Left cardiac atrium (tissue), 1 donor: ENCODE measurements around a stretch of chr2.

GRCh38 chr2:127504515-127505650 lies 21.4 kb downstream of the IWS1 start:
- PRO-cap: no peak

- PRO-cap: no peak
Measured at GRCh38 chr2:127514212-127514994, 11.9 kb downstream of the IWS1 start.

DNA sequence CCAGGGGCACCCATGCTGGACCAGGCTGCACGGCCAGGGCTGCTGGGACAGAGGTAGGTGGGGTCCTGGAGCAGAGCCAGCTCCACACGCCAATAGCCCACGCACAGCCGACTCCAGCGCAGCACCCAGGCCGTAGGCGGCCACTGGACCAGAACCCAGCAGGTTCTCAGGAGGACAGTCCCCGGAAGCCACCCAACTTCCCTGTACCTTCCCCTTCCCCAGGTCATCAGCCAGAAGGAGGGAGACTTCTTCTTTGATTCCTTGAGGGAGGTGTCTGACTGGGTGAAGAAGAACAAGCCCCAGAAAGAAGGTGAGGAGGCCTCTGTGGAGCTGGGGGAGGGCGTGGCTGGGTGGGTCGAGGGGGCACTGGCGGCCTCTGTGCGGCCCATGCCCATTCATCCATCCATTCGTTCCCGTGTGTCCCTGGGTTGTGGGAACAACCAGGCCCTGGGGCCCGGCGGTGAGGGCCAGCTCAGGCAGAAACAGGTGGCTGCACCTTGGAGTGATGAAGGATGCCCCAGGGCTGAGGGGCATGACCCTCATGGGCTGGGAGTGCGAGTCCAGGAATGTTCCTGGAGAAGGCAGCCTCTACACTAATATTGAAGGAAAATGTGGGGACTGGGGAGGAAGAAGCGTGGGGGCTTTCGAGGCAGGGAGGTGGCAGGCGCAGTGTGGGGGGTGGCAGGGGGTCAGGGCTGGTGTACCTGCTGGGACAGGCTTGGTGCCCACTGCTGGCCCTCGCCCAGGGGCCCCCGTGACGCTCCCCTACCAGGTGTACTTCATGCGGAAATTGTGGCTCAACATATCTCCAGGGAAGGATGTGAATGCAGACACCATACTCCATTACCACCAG lies 11.4 kb upstream of the GPR17 start:
- PRO-cap: unidirectional peak, minus-strand start at position 694 of the sequence

DNA sequence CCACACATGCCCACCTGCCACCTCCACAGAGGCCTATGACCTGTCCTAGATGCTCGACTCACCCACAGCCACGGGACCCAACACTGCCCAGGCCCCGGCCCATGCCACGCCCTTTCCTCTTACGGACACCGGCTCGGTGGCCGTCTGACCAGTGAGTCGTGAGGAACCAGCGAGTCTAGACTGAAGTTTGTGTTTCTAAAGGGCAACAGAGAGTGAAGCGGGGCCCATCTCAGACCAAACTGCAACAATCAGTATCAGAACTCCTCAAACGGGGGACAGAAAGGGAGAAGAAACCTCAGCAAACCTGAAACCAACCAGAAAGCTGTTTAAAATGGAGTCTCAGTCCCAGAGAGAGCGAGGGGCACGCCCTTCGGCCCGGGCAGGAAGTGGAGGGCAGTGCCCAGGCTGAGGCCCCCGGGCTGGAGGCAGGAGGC lies 706 bp downstream of the GPR17 start:
- PRO-cap: no peak

DNA sequence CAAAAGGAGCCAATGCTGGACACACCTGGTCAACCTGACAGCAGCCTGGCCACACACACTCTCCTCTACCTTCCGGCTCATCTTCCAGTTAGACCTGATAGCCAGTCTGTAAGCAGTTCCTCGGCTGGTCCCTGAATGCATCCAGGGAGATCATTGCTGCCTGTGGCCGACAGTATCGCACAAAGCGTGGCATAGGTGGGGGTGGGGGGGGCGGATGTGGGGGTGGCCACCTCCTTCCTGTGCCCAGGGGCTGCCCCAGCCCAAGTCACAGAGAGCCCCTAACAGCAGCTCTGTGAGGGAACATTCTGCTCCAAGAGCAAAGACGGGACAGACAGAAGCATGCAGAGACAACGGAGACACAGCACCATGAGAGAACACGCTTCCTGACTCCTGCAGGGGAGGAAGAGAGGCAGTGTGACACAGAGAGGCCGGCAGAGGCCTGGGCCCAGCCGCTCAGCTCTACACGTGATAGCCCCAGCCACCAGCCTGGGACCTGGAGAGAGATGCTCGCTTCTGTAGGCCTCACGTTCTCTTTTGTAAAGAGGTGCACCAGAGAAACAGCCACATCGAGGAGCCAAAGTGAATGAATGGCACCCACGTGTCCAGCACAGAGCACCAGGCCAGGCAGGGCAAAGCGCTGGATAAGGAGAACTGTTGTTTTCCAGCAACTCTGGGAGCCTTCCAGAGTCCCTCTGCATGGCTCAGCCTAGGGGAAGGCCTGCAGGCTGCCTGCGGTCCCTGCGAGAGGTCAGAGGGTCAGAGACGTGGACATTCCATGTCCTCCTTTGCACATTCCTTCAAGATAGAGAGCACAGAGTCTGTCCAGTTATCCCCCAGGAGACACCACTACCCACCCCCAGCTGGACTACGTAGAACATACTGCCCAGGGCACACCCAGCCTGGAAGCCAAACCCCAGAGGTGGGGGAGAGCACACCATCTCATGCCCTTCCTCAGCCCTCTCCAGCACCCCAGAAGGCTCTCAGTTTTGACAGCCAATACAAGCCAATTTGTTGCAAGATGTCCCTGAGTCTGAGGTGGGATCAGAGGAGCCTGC lies 14.3 kb downstream of the LIMS2 start:
- PRO-cap: no peak

- PRO-cap: no peak
Measured at GRCh38 chr2:127671660-127672313, 3.5 kb downstream of the LIMS2 start.

DNA sequence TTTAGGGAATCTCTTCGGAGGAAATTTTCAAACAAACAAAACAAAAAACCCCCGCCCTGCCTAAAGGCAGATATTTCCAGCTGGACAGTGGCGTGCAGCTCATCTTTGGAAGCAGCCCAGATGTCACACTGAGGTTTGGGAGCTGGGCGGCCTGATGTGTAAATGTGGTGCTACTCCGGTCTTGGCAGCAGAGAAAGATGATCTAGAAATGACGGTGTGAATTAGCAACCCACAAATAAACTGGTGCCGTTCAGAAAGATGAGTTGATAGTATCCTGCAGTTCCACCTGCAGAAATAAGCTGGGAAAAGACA lies 675 bp upstream of the LIMS2 start:
- PRO-cap: no peak

DNA sequence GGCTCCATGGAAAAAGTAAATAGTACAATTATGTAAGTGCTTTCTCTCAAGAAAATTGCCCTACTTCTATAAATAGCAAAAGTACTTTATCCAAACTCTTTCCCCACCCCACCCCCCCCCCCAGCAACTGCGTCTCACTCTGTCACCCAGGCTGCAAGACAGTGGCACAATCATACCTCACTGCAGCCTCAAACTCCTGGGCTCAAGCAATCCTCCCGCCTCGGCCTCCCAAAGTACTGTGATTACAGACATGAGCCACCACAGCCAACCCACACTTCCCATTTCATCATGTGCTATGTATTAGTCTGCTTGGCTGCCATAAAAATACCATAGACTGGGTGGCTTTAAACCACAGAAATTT lies 19.9 kb downstream of the WDR33 start:
- PRO-cap: no peak

DNA sequence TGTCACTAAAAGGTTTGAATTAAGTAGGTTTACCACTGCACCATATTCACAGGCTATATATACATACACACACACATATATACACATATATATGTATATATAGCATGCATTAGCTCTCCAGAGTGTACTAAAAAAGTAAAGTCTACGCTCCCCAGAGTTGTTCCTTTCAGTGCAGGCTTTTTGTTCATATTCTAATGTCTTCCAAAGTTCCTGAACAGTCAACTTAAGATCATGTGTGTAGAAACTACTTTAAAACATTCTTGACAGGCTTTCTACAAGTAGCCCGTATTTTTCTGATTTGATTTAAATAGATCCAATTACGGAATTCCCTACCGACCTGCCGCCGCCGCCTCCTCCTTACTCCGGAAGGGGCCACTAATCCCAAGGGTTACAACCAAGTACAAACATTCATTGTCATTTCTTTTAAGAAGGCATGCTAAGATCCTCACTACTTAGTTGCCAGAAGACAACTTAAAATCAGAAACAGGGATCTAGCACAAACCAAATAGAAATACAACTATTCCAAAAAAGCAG lies 915 bp downstream of the WDR33 start:
- PRO-cap: no peak

- PRO-cap: no peak
Measured at GRCh38 chr2:128282473-128282968, 36.1 kb downstream of the HS6ST1 start.

- PRO-cap: no peak
Measured at GRCh38 chr2:128361925-128362544, 43.4 kb upstream of the HS6ST1 start.

DNA sequence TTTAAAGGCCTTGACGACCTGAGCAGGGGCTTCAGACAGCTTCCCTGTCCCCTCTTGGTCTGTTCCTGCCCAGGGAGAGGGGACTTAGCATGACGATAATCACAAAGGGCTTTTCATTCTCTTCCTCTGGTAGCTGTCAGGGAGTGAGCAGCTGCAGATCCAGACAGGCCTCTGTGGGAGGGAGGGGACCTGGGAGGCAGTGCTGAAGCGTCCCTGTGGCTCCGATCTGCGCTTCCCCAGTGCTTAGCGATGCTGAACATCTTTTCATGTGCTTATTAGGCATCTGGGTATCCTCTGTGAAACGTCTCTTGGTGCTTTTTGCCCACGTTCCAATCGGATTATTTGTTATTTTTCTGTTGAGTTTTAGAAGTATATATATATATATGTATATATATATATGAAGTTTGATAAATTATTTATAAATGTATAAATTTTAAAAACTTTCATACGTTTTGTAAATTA lies 78.0 kb upstream of the HS6ST1 start:
- PRO-cap: no peak

- PRO-cap: no peak
Measured at GRCh38 chr2:128438023-128438322, 119.3 kb upstream of the HS6ST1 start.

GRCh38 chr2:128446362-128446791 lies 127.7 kb upstream of the HS6ST1 start:
- PRO-cap: no peak

- PRO-cap: no peak
Measured at GRCh38 chr2:128449738-128450414, 131.2 kb upstream of the HS6ST1 start.

- PRO-cap: no peak
Measured at GRCh38 chr2:128638782-128639254, 320.1 kb upstream of the HS6ST1 start.

DNA sequence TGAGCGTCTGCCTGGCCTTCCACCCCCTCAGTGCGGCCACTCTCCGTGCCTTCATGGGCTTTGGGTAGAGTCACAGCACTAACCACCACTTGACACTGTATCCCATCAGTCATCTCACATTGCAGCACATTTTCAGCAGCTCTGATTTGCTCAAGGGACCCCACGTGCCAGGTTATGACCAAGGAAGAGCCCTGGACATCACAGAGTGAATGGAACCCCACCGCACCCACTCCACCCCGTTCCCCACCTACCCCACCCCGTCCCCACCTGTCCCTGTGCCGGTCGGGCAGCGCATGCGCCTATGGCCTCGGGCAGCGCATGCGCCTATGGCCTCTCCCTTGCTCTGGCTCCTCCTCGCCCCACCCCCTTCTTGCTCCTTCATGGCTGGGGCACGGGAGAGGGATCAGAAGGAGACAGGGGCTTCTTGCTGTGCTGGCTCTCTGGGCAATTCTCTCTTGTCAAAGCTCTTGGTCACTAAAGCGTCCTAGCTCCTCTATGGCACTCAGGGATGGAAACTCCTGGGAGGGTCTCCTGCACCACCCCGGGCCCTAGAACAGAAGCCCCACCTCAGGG lies 371.7 kb upstream of the HS6ST1 start:
- PRO-cap: no peak

DNA sequence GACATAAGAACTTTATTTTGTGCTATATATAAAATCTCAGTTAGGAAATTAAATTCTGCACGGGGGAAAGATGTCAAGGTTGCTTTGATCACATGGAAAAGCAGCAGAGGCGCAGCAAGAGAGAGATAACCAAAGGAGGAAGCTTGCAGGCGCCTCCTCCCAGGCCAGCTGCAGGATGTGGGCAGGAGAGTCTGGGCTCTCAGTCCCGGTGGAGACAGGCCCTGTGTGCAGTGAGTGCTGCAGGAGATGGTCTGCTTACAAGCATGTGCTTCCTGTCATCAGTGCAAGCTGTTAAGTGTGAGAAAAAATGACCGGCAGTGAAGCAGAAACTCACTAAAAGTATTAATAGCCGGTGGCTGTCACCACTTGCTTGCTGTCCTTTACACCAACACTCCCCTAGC lies 435.5 kb upstream of the HS6ST1 start:
- PRO-cap: no peak

- PRO-cap: no peak
Measured at GRCh38 chr2:129273489-129273955, 705.9 kb upstream of the RAB6C start.

DNA sequence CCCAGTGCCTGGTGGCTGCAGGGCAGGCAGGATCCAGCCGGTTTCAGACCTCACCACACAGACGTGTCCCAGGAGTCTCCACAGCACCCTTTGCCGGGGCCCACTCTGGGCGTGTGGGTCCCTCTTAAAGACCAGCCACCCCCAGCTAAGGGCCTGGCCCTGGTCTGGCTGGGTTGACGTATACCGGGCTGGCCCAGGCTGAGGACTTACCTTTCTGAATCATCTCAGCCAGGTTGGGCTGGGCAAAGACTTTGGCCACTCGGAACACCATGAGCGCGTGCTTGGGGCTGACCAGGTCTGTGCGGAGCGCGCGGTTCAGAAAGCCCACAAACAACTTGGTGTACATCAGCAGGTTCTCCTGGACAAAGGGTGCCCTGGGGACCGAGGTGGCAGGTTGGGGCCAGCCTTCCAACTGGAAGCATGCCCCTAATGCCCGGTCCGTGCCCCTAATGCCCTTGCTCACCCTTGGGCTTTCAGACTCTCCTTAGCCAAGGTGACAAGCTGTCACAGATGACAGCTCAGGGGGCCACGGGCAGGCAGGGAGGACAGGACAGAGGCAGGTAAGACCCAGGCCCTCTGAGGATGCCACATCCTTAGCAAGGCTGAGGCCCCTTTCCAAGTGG lies 10.1 kb upstream of the CCDC74B start:
- PRO-cap: no peak